Gastrocnemius medialis (tissue), 3 donors: ENCODE measurements around a stretch of chr10.

GRCh38 chr10:3048162-3048499, 19.2 kb upstream of the PFKP start:
- PRO-cap = no peak
- RAMPAGE, long total RNA, 3 experiments = no peak in any of the 3 experiments

GRCh38 chr10:3068423-3069582, 1.5 kb downstream of the PFKP start:
- PRO-cap = no peak
- RAMPAGE, long total RNA, 3 experiments = no peak in any of the 3 experiments

DNA sequence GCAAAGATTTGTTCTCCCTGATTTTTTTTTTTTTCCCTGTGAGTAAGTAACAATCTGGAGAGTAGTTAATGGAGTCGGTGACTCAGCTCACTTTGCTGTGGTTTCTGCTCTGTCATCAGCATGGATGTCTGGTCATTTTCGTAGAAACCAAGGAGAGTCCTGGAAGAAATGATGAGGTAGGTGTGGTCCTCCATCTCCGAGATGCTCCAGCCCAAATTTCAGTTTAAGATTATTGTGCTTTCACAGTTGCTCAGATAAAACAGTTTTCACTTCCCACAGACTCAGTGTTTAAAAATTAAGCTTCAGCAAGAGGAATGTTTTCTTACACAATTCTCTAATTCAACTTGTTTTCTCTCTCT, 76.4 kb upstream of the PITRM1 start:
- PRO-cap = no peak
- RAMPAGE, long total RNA, 3 experiments = no peak in any of the 3 experiments

DNA sequence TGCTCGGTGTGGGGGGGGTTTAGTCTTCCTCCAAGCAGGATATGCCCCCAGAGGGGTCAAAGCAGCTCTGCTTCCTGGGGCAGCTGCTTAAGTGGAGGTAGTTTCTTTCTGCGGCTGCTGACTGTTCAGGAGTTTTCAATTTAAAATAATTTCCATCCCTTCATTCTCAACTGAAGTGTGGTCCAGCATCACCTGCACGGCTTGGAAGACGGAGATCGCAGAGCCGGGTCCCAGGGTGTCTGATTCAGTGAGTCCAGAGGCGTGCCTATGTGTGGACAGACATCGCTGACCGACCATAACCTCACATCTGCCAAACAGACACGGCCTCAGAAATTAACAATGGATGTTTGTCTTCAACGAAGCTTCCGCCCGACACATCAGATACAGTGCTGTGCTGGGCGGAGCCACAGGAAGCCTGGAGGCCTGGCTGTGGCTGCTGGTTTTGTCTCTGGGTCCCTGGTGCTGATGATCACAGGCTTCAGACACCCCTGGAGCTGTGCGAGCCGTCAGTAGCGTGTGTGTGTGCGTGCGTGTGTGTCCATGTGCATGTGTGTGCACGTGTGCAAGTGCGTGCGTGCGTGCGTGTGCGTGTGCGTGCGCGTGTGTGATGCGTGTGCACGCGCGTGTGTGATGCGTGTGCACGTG, 226.5 kb upstream of the PITRM1 start:
- PRO-cap = no peak
- RAMPAGE, long total RNA, 3 experiments = no peak in any of the 3 experiments

DNA sequence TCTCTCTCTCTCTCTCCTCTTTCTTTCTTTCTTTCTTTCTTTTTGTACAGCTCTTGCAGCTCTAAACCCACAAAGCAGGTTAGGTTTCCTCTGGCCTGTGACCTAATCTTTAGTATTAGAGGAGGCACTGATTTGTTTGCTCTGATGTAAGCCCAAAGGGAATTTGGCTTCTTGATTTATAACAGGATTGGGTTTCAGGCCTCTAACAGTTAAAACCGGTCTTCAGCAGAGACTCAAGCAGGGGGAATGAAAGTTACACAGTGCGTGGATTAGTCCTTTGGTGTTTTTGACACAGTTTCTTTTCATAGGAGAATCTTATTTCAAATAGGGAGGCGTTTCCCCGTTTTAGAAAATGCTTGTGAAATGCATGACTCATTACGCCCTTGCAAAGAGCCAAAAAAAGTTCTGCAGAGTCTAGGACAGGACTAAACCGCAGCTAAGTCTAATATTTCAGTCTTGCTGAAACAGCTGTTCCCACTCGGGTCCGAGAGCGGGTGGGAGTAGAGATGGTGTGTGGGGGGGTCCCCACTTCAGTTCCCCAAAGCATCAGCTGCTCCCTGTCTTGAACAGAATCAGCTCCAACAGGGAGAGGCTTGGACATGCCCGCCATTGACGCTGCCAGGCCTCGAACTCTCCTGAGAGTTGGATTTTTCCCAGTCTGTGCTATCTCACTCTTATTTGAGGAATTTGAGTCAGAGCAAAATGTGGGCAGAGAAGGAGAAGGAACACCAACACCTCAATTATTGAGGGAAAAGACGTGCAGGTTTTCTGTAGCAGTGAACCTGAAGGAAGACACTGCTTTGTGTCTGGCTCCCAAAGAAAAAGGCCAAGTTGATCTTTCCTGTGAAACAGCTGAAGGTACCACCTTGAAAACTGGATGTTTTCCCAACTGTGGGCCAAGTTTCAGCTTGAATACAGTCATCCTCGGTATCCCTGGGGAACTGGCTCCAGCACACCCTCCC, 296.6 kb upstream of the PITRM1 start:
- PRO-cap = bidirectional peak, plus-strand start at position 402 of the sequence, minus-strand start at position 291 of the sequence
- RAMPAGE, long total RNA, 3 experiments = no peak in any of the 3 experiments

GRCh38 chr10:3500129-3500914, 284.7 kb downstream of the KLF6 start:
- PRO-cap = unidirectional peak, plus-strand start at chr10:3500774
- RAMPAGE, long total RNA, 3 experiments = no peak in any of the 3 experiments

GRCh38 chr10:3542163-3542691, 242.8 kb downstream of the KLF6 start:
- PRO-cap = no peak
- RAMPAGE, long total RNA, 3 experiments = no peak in any of the 3 experiments

DNA sequence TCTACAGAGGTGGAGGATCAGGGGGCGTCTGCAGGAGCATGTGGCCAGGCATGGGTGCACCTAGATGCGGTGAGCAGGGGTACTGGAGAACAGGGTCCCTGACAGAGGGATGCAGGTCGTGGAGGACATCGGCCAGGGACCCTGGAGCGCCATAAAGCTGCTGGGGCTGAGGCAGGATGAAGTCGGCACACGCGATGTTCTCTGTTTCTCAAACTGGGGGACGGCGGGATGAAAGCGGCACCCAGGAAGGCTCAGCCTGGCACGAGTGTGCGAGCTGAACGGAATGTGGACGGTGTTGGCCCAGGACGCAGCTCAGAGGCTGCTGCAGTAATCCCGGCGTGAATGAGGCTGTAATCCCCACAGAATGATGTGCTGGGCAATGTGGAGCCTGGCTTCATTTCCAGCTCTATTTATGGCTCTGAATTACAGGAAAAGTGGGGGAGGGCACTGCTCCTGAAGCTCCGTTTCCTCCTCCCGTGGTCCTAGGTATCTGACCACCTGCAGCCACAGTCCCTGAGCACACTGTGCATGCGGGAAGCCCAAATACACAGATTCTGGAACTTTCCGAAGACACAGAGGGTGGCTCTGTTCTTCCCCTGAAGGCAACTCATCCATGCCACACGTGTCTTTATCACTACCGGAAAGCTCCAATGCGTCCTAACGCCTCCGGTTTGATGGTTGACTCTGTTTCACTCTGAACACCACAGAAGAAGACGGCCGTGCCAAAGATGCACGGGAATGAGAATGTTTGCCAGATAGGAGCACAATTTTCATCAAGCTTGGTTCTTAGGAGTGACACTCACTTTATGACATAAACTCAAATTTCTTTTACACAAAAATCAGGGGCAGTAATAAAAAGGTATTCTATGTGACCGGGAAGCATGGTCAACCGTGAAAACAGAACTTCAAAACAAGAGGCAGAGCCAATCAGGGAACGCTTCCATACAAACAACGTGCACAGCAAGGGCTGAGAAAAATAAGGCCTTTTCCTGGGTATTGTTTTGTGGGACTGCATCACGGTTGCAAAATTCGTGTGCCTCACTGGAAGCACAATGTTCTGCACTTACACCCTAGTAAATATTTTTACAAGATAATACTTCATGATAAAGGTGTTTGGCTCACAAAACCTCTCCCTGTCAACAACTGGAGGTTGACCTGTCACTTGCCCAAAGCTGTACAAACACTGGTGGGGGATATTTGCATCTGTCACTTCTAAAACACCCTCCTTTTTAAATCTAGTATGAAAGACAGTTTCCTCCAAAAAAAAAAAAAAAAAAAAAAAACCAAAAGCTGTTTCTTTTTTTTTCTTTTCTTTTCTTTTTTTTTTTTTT, 37.4 kb downstream of the KLF6 start:
- PRO-cap = bidirectional peak, plus-strand start at position 516 of the sequence, minus-strand start at position 369 of the sequence
- RAMPAGE, long total RNA, 3 experiments = no peak in any of the 3 experiments

GRCh38 chr10:3773961-3774637, 10.9 kb downstream of the KLF6 start:
- PRO-cap = no peak
- RAMPAGE, long total RNA, 3 experiments = no peak in any of the 3 experiments

DNA sequence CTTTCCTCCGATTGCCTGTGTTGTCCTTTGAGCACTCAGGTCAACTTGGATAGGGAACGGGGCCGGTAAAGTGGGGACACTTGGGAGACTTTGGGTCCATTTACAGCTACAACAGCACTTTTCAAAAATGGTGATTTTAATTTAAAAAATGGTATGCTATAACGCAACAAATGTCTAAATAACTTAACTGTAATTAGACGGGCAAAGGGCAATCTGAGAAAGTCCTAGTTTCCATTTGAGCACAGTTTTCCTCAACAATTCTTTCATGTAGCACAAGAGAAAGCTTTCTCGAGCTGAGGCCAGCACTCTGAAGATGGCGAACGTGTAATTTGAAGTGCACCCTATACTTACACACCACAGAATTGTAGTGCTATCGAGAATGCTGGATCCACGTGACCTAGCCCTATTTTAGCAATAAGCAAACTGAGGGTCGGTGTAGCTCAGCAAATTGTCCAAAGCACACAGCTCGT, 10.2 kb downstream of the KLF6 start:
- PRO-cap = no peak
- RAMPAGE, long total RNA, 3 experiments = no peak in any of the 3 experiments

GRCh38 chr10:3803193-3803686, 18.2 kb upstream of the KLF6 start:
- PRO-cap = bidirectional peak, plus-strand start at chr10:3803606, minus-strand start at chr10:3803581
- RAMPAGE, long total RNA, 3 experiments = no peak in any of the 3 experiments

GRCh38 chr10:3823530-3824067, 38.6 kb upstream of the KLF6 start:
- PRO-cap = no peak
- RAMPAGE, long total RNA, 3 experiments = no peak in any of the 3 experiments

DNA sequence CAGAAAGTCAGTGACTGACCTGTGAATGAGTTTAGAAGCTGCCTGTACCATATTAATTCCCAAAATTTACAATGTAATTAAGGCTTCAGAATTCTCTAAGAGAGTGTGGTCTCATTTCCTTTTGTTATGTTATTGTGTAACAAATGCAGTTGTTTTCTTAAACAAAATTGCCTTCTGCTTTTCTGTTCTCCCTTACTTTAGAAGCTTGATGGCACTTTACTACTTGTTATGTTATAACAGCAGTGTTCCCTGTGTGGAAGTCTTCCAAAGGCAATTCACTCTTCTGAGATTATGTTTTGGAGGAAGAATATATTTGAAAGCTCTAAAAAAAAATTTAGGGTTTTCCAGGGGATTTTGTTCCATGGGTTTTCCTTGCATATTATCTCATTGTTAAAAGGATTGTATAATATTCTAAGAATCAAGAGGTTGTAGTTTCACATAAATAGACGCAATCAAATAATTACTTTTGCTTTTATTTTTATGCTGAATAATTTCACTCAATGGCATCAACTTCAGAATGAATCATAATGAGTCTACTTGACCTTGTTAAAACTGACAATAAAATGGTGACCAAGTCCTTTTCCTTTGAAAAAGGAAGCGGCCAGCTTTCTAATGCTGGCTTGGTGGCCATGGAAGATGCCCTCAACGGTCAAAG, 92.2 kb upstream of the KLF6 start:
- PRO-cap = no peak
- RAMPAGE, long total RNA, 3 experiments = no peak in any of the 3 experiments

DNA sequence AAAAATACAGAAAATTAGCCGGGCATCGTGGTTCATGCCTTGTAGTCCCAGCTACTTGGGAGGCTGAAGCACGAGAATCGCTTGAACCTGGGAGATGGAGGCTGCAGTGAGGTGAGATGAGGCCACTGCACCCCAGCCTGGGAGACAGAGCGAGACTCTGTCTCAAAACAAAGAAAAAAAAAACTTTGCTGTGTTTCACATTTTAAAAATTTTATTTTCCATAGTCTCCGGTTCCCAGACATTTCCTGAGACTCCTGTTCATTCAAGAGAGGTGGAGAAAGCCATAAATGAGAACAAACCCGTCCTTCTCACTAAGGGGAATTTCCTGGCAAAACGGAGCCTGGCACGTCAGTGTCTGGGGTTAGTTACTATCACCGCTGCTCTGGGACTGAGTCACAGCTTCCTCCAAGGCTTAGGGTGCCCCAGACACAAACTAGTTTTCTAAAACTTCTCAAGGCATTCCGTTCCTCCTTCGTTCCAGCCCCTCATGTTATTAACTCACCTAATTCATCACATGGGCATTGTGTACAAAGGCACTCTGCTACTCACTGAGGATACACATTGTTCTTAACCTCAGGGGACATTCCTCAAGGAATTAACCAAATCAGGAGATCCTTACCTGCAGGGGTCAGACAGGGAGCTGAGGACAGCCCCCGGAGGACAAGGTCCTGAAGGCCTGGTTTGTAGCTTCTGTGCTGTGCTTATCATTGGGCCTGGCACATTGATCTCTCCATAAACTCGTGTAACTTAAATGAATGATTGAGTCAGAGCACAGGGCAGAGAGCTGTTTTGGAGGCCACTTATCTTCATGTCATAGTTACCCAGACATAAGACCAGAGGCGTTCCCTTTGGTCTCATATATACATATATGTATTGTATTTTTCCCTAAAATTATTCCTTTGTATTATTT, 102.9 kb upstream of the KLF6 start:
- PRO-cap = bidirectional peak, plus-strand start at position 398 of the sequence, minus-strand start at position 384 of the sequence
- RAMPAGE, long total RNA, 3 experiments = no peak in any of the 3 experiments

- PRO-cap = no peak
- RAMPAGE, long total RNA, 3 experiments = no peak in any of the 3 experiments
Measured at GRCh38 chr10:3898806-3899185, 113.8 kb upstream of the KLF6 start.

DNA sequence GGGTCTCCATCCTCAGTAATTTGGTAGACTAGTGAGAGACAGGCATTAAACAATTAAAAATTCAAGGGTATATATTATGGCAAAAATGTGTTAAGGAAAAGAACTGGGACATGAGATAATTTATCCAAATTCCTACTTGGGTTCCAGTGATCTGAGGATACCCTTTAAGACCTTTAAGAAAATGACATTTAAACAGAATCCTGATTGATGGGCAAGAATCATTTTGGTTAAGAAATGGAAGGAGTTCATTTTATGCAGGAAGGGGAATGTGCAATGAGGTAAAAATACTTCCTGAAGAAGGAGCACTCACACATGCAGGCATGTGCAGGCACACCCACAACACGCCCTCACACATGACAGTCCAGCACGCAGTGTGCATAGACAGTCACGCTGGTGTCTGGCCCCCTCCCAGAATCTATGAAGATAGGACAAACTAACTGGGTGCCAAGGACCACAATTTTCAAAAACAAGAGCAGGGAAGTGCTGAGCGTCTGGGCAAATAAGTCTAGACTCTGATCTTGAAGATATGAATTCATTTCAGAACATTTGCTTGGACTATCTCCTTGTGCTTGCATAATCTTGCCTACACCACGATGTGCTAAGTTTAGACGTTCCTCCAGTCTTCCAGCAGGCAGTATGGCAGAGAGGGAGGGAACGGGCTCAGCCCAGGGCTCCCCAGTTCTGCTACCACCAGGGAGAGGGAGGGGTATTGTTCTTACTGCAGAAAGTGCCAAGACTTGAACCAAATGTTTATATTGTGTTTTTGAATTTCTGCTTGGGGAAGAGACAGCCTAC, 276.4 kb upstream of the KLF6 start:
- PRO-cap = unidirectional peak, plus-strand start at position 630 of the sequence
- RAMPAGE, long total RNA, 3 experiments = no peak in any of the 3 experiments

DNA sequence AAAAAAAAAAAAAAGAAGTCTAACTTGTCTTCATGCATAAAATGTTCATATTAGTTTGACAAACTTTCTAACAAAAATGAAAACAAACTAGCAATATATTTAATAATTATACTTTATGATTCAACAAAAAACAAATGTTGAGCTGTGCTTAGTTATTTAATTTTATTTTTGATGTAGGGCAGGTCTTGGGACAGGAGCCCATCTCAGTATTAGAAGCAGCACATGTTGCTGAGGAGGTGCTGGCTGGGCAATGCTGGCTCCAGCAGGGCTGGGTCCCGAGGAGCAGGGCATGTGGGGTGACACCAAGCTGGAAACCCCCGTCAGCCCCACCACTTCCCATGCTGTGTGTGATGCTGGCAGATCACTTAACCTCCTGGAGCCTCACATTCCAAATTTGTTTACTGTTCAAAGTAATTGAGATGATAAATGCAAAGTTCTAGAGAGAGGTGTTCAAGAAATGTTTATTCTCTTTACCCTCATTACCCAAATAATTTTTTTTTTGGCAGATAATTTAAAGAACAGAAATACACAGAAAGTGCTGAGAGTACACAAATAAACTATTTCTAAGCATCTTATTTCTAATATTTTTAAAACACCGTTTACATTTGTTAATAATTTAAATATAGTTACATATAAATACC, 335.5 kb upstream of the KLF6 start:
- PRO-cap = no peak
- RAMPAGE, long total RNA, 3 experiments = no peak in any of the 3 experiments

GRCh38 chr10:4661498-4662385, 164.3 kb upstream of the AKR1E2 start:
- PRO-cap = unidirectional peak, minus-strand start at chr10:4661604; bidirectional peak, plus-strand start at chr10:4661995, minus-strand start at chr10:4661826
- RAMPAGE, long total RNA, 3 experiments = start-site peak on the minus strand in 2 of 3 experiments, at chr10:4661811-4661876 at its widest, 6 to 16 reads per replicate

DNA sequence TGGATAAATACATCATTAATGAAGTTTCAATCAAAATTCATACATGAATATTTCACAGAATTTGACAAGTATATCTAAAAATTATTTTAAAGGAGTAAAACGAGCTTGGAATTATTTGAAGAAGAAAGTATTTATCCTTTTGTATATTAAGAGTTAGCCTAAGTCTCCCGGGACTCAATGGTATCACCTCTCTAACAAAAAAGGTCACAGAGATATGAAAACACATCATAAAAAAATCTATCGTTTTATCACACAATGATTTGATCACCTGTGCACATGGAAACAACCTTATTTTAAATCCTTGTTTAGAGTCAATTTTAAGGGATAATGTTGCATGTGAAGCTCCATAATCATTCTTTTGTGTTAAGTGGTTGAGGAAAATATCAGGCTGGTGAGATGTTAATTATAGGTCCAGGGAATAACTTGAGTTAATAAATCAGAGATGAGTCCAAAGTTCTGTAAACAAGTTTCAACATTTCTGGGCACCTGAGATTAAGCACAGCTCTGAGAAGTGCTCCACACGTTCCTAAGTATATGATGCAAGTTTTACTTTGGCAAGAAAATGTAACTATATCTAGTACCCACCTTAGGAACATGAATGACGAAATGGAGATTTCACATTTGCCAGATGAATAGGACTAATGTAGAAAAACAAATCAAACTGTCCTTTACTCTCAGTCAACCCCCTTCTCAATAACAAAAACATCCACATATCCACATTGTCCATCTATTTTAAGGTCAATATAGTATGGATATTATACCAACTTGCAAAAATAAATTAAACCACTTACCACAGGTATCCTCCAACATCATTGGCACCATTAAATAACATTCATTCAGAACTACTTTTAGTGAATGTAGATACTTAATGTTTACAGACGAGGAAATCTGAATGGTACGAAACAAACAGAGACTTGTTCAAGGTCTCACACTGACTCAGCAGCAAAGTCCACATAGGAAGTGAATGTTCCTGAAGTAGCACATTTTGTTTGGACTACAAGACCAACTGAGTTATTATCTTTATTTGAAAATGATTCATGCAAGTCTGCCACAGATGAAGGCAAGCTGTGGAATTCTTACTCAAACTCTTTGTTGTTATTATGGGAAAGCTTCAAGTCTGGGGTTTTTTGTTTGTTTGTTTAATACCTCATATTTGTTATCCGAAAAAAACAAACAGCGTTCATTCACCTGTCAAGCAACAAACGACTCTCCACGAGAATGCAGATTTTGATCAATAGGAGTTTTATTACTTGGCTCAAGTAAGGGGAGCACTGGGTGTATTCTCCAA, 148.3 kb upstream of the AKR1E2 start:
- PRO-cap = bidirectional peak, plus-strand start at position 677 of the sequence, minus-strand start at position 528 of the sequence
- RAMPAGE, long total RNA, 3 experiments = start-site peak on the minus strand in 2 of 3 experiments, centred at position 927 of the sequence, 5 to 8 reads per replicate

GRCh38 chr10:4733010-4733791, 92.8 kb upstream of the AKR1E2 start:
- PRO-cap = no peak
- RAMPAGE, long total RNA, 3 experiments = no peak in any of the 3 experiments